Lung (tissue), 4 donors: ENCODE measurements around a stretch of chr18.

DNA sequence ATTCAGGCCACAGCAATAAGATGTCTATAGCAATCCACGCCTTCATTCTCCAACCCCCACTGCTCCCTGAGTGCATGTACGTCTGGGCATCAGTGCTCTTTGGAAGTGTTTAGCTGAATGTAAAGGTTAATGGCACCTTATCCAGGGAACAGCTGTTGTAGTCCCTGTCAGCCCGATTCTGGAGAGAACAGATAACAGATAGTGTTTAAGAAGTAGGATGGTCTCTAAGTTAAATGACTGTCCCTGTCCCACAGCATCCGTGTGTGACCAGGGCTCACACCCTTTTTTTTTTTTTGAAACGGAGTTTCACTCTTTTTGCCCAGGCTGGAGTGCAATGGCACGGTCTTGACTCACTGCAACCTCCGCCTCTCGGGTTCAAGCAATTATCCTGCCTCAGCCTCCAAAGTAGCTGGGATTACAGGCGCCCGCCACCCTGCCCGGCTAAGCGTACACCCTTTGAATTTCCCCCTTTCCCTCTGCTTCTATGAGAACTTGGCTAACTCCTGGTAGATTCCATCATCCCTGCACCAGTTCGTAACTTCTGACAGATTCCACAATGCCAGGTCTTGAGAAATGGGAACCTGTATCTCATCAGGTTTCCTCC is 89.6 kb downstream of the SOCS6 start:
- PRO-cap = no peak
- RAMPAGE, long total RNA = no peak
- RRBS = no CpG with 5 or more reads among the region's 13 CpGs

- PRO-cap = no peak
- RAMPAGE, long total RNA = no peak
- RRBS = no CpG with 5 or more reads among the region's 10 CpGs
Observed at GRCh38 chr18:70469631-70470396, 181.0 kb downstream of the SOCS6 start.

DNA sequence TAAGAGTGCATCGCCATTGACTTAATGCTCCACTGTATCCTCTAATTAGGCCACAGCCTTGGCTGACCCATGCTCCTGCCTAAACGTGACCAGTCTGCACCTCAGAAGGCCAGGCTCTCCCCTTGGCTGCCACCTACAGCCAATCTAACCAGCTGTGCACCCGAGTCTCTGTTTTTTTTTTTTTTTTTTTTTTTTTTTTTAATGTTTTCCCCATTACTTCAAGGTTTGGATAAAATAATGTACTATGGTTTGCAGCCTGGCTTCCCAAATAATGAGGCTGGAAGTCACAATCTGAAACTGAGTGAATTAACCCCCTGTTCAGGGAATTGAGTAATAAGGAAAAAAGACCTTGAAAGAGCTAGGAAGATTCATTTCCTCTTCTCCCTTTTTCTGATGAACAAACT is 361.3 kb downstream of the SOCS6 start:
- PRO-cap = no peak
- RAMPAGE, long total RNA = no peak
- RRBS = no CpG with 5 or more reads among the region's 3 CpGs

DNA sequence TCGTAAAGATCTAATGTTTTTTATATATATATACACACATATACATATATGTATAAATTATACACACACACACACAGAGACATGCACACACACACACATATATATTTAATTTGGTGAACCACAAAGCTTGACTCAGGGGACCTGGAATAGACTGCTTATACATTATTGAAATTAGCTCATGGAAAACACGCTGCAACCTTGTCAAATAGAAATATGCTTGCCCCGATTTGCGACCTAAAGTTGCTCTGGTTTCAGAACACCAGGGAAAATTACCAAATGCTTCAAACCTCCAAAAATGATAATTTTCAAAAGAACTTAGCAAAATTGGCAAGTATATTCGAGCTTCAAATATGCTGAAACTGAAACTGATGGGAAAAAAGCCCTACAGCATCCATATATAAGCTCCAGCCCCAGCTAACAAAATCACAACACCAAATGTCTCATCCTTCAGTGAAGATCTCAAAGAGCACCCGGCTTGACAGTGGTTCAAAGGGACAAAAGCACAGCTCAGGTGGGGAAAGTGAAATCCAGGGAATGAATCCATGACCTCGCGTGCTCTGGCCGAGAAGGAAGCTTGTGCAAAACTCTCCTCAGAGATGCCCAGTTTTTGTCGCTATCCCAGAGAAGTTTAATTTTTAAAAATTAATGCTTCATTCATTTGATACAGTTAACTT is 370.7 kb downstream of the SOCS6 start:
- PRO-cap = no peak
- RAMPAGE, long total RNA = no peak
- RRBS = no CpG with 5 or more reads among the region's 10 CpGs

DNA sequence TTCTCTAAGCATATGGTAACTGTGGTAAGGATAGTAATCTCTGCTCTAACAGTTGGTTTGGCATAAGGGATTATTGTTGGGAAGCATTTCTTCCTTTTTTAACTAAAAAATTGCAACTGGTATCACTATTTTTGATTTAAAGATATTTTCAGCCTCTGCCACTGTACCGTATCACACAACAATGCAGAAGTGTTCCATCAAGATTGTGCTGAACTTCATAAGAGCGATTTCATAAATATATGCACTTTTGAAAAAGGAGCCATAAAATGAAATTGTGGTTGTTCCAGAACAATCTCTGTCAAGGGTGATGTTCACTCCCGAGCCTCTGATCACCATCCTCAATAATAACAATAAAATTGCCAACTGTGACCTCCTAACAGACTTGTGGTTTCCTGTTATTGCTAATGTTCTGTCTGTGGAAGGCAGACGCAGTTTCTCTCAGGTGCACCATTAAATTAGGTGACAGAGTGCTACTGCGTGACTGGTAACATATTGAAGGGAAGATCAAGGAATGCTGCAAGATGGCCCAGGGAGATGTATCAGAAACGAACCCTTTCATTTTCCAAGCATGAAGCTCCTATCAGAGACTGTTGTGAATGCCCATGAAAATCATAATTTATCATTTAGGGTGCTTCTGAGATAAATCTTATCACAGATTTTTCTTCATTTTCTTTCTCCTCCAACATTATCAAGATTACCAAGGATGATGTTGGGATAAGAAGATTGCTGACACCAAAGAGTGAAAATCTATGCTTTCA is 383.8 kb downstream of the SOCS6 start:
- PRO-cap = no peak
- RAMPAGE, long total RNA = no peak
- RRBS = no CpG with 5 or more reads among the region's 6 CpGs

DNA sequence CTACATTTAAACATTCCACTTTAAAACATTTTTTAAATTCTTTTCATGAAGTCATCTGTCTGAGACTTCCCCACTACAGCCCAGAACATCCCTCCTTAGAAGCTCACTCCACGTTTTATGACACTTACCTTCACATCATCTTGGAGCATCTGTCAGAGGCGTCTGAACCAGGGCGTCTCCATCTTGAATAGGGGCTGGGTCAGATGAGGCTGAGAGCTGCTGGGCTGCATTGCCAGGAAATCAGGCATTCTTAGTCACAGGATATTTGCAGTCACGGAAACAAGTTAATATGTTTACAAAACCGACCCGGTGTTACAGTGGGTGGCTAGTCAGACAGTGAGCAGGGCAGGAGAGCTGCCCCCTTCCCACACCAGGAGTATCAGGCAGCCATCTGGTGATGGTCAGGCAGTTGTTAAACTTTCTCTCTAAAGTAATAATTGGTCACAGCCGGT is 456.5 kb downstream of the FBXO15 start:
- PRO-cap = no peak
- RAMPAGE, long total RNA = no peak
- RRBS = no CpG with 5 or more reads among the region's 7 CpGs

GRCh38 chr18:74172662-74173256 is 24.4 kb downstream of the TIMM21 start:
- PRO-cap = no peak
- RAMPAGE, long total RNA = no peak
- RRBS = 91% methylated on average over 3 of the region's 20 CpGs

DNA sequence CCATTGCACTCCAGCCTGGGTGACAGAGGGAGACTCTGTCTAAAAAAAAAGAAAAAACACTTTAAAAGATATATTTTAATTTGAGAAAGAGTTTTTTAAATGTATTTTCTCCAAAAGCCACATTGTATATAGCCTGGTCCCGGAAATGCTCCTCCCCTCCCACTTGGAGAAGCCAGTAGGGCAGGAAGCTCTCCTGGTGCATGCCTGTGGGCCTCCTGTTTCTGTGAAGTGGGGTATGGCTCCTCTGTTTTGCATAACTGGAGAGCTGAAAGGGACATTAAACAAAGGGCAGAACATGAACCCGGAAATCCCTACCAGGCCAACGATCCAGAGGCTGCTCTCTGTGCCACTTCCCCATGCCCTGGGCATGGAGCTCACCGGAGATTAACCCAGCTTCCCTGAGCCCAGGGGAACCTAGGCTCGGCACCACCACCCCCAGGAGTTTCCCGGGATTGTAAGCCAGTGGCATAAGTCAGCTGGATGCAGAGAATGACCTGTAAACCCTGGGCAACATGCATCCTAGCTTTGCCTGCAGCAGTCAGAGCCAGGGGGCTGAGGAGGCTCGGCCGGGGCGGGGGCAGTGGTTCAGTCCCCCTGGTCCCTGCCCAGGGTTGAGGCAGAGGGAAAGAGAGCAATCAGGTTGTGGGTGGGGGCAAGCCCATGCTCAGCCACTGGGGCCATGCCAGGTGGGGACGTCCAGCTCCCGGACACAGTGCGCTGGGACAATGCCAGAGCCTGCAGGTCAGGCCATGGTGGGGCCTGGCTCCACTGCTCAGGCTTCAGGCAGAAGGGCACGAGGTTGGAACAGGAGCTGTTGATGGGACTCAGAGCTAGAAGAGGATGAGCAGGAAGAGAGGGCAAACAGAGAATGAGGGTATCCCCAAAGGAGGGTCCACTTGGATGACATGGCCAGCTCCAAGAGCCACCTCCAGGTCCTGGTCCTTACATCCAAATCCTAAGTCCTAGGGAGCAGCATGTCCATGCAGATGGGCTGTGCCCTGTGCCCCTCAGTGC is 49.5 kb downstream of the TIMM21 start:
- PRO-cap = no peak
- RAMPAGE, long total RNA = no peak
- RRBS = 68% methylated on average over 7 of the region's 13 CpGs

DNA sequence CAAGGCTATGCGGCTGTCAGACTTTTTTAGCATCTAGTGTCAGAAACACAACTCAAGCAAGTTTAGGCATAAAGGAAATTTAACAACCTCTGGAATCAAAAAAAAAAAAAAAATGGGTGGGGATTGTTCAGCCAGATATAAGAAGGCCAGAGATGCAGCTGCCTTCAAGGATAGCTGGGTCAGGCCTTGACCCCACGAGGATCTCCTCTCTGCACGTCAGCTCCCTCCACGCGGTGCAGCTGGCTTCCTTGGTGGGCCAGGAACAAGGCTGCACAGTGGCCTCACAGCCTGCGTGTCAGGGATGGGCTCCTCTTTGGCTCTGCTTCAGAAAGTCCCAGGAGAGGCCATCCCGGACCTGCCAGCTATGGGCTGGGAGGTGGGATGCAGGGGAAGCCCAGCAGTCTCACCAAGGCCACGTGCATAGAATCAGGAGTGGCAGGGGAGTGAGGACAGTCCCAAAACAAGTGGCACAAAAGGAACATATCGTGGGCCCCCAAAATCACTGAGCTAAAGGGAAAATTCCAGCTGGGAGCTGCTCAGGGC is 55.5 kb downstream of the TIMM21 start:
- PRO-cap = no peak
- RAMPAGE, long total RNA = no peak
- RRBS = no CpG with 5 or more reads among the region's 9 CpGs

DNA sequence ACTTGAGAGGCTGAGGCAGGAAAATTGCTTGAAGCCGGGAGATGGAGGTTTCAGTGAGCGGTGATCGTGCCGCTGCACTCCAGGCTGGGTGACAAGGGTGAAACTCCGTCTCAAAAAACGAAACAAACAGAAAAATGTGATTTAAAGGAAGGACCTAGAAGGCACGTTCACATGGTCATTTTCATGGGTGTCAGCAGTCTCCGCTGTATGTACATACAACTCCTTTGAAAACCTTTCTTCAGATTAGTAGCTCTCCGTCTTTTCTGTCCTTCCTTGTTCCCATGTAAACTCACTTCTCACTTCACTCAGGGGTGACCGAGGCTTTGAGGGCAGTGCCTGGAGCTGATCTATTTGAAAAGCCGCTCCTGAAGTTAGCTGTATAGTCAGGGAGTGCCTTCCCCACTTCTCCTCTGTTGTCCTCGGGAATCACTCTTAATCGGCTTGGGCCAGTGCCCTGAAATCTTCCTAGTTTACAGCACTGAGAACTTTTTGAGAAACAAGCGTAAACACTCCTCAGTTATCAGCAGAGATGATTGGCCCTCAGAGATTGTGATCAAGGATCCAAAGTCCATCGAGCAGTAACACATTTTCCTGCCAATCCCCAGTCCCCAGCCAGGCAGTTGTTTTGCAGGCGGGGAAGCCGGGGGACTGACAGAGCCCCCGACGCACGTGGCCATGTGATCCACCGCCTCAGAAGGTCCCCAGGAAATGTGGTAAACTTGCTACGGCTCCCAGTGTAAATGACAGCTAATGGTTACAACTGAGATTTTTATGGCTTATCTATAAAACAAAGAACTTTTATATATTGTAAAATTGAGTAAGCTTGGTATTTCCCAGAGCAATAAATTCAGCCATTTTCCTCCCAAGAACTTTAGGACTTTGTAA is 53.2 kb downstream of the C18orf63 start:
- PRO-cap = no peak
- RAMPAGE, long total RNA = no peak
- RRBS = no CpG with 5 or more reads among the region's 22 CpGs

DNA sequence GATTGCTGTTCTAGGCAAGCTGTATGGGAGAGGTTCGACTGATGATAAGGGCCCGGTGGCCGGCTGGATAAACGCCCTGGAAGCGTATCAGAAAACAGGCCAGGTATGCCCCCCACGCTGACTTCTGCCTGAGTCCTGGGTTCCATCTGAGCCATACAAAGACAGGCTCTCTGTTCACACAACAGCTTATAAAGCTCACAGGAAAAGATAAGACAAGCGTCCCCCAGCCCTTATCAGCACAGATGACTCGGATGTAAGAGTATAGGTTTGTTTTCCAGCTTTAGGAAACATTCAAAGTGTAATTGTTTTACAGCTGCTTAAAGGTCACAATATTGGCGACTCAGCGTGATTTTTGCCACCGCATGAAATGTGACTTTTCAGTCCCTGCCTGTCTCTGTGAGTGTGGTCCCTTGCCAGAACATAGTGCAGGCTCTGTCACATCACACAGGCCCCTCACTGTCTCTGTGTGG is 12.7 kb downstream of the CNDP2 start:
- PRO-cap = no peak
- RAMPAGE, long total RNA = no peak
- RRBS = no CpG with 5 or more reads among the region's 11 CpGs

GRCh38 chr18:74809369-74810342 is 212.0 kb downstream of the ZNF407 start:
- PRO-cap = no peak
- RAMPAGE, long total RNA = no peak
- RRBS = no CpG with 5 or more reads among the region's 6 CpGs

- PRO-cap = no peak
- RAMPAGE, long total RNA = no peak
- RRBS = no CpG with 5 or more reads among the region's 8 CpGs
Observed at GRCh38 chr18:74983060-74983758, 225.7 kb downstream of the PTGR3 start.

DNA sequence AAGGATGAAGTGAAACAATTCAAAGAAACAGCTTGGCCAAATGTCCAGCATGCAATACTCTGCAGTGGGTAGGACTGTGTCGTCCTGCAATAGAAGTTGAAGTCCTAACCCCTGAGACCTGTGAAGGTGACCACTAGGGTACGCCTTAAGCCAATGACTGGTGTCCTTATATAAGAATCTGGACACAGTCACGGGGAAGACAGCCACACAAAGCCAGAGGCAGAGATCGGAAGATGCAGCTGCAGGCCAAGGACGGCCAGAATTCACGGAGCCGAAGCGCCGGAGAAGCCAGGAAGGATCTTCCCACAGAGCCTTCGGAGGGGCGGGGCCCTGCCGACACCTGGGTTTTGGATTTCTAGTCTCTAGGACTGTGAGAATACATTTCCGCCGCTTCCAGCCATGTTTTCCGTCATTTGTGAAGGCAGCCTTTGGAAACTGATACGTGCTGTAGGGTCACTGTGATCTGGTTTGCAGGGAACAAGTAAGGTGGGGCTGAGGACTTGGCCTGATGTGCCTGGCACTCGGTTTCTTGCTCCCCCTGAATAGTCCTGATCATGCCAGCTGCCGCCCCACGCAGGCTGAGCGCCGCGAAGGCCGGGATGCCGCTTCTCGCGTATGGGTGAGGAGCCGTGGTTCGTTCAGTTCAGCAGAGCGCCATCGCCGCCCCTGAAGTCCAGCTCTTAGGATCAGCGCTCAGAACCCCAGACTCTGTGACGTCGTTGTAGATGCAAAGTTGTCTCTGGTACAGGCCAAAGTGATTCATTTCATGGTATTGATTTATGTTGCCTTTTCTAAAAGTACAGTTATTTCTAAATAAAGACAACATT is 38.7 kb downstream of the PTGR3 start:
- PRO-cap = no peak
- RAMPAGE, long total RNA = no peak
- RRBS = no CpG with 5 or more reads among the region's 34 CpGs

- PRO-cap = no peak
- RAMPAGE, long total RNA = no peak
- RRBS = 1% methylated on average over 50 of the region's 80 CpGs
Observed at GRCh38 chr18:75211037-75211686, 565 bp downstream of the TSHZ1 start.

DNA sequence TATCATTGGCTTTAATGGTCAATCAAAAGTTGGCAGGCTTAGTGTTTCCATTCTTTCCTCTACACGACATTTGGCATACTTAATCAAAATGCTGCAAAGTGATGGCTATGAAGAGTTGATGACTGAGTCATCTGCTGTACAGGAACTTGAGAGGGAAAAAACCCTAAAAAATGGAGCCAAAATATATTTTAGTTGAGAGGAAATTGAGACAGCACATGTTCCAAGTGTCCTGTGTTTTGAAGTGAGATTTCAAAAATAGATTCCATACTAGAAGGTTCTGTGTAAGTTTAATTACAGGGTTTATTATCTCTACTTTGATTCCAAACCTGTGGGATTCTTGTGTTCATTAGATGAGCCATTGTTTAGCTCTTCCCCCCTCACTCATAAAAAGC is 3.2 kb downstream of the TSHZ1 start:
- PRO-cap = no peak
- RAMPAGE, long total RNA = no peak
- RRBS = no CpG with 5 or more reads among the region's 1 CpG

DNA sequence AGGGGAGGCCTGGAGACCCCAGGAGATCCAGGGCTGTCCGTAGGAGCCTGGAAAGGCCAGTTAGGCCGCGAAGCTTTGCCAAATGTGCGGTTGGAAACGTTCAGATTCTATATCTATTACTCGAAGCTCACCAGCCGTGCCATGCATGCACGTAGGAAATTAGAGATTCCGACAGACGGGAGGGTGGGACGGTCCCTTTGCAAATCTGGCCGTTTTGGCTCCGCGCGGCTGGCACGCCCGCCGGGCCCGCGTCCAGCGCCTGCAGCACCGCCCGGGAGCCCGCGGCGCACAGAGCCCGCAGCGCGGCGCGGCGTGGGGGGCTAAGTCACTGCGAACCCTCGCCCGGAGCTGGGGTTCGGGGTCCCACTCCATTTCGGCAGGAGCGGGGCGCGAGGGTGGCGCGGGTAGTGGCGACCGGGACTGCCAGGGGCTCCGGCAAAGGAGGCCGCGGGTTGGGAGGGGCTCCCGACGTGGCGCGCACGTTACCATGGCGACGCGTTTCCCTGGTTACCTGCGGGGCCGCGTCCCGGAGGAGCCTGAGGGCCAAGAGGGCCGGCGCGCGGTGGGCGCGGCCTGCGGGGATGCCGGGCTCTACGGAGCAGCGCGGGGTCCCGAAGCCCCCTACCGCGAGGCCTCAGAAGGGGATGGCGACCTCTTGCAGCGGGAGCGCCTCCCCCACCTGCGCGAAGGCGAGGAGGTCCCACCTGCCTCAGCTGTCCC is 488.7 kb upstream of the SMIM21 start:
- PRO-cap = no peak
- RAMPAGE, long total RNA = no peak
- RRBS = 4% methylated on average over 31 of the region's 79 CpGs

DNA sequence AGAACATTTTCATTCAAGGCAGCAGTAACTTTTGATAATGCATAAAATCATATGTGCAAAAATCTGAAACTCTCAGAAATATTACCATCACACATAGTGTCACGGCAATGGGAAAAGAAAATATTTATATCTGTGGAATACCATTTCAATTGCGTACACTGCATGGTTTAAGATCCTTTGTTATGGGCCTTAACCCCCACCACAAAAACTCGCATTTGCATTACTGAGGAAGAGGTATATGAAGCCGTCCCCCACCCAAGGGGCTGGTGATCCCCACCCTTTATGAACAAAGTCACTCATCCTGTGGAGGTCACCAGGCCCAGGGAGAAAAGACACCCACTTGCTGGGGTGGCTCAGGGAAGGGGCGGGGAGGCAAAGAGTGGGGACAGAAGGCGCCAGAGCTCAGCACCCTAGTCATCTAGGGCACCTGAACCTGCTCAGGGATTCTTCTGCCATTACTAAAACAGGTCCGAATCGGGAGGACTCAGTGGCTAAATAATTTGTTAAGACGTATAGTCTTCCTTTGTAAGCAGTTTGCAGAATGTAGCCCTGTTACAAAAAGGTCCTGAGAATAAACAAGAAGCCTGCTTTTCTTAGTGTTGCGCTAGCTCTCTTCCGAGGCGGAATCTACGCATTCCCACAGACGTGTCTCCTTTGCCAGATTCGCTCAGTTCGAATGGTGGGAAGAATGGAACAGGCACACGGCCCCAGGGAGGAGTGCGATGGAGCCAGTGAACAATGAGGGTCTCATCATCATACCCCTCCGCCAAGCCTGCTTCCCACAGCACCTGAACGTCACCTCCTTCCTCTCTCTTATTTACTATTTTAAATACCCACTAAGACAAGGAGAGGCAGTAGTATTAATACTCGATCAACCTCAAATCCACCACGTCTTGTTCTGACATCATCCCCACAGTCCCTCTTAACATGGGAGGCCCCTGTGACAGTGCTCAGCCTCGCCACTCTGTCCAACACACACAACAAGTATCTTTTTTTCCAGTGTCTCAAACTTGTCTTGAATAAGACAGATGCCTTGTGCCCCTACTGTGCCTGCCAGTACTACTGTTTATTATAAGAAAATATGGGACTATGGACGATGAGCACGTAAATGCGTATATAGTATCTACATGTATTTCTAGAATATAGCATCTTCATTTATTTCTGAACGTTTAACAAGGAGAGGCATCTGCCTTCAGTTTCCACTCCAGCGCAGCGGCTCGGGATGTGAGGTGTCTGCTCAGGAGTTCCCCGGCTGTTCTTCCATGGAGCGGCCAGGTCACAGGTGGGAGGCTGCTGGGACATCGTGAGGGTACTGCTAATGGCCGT is 133.4 kb downstream of the ZNF516 start:
- PRO-cap = no peak
- RAMPAGE, long total RNA = no peak
- RRBS = no CpG with 5 or more reads among the region's 34 CpGs

DNA sequence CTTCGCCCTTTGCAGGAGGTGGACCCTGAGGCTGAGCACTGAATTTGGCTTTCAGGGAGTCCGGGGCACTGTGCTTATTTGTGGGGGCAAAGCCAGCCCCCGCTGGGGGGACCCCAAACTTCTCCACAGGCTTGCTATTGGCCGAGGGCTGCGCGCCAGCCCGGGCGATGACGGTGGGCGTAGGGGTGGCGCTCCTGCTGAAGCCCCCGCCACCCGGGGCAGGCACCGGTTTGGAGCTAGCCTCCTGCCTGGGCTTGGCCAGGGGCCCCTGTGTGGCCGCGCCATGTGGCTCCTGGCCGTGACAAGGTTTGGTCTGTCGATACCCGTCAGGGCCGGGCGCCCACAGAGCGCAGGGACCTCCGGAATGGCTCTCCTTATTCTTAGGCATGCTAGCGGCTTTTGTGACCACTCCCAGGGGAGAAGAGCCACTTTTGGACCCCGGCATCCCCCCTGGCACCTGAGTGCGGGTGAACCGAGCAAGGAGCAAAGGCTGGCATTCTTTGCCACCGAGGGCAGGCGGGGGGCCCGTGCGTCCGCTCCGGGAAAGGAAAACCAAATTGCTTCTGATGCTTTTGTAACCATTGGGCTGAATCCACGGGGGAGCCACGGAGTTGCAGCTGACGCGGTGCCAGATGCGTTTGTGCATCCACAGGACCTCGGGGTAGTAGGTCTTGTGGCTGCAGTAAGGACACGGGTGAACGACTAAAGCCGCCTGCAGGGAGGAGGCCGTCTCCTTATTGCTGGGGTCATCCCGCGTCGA is 115.7 kb downstream of the ZNF516 start:
- PRO-cap = no peak
- RAMPAGE, long total RNA = no peak
- RRBS = 97% methylated on average over 22 of the region's 46 CpGs

DNA sequence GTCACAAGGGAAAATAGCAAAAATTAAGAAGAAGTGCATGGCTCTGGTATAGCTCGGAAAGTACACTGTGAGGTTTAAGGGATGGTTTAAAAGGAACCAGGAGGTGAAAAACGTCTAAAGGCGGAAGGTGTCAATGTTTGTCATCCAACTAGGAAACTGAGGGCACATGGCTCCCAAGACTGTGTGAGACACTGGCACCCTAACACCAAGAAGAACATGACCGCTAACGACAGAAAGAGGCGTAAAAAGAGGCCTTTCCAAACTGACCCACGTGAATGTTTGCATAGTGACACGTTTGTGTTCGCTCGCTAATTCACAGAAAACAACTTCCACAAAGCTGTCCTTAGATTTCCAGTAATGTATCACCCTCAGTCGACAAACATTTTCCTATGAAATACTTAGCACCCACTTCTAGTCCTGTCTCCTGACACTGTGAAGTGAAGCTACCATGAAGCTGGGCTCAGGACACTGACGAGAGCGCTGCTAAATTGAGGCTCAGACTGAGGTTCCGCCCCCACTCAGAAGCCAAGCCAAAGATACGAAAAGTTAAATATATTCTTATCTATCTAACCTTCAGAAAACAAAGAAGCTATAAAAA is 86.5 kb downstream of the ZNF516 start:
- PRO-cap = no peak
- RAMPAGE, long total RNA = no peak
- RRBS = no CpG with 5 or more reads among the region's 15 CpGs